Vagina (tissue), 1 donor: ENCODE results near the genes MBL2, IPMK, TFAM, CDK1 and ARID5B.

DNA sequence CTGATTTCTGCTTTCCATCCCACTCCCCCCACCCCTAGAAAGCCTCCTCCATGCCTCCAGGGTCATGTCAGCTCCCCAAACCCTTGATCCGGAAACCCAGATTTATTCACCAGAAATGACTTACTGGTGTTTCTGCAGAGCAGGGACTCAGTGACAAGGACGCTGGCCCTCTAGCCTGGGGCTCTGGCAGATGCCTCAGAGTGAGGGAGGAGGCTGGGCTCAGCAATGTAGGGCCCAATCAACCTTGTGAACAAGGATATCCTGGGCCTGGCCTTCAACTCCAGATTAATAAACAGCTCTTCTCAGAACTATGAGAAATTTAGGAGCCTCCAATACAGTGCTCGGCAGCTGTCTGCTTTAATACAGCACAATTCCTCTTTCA, at the start of gene MBL2:
TSS of gene MBL2 (minus strand) at position 172 of the 382 bp plus-strand sequence.
- PRO-cap, result no peak
- RAMPAGE, long total RNA, result no peak

GRCh38 chr10:57692330-57692700, 575.4 kb downstream of the IPMK start:
- PRO-cap, result no peak
- RAMPAGE, long total RNA, result no peak

GRCh38 chr10:58052530-58052823, 215.2 kb downstream of the IPMK start:
- PRO-cap, result no peak
- RAMPAGE, long total RNA, result no peak

GRCh38 chr10:58267824-58268206, at the start of gene IPMK:
IPMK (minus strand) TSS chr10:58267894.
- PRO-cap, result bidirectional peak, plus-strand start at chr10:58268087, minus-strand start at chr10:58267872
- RAMPAGE, long total RNA, result no peak

DNA sequence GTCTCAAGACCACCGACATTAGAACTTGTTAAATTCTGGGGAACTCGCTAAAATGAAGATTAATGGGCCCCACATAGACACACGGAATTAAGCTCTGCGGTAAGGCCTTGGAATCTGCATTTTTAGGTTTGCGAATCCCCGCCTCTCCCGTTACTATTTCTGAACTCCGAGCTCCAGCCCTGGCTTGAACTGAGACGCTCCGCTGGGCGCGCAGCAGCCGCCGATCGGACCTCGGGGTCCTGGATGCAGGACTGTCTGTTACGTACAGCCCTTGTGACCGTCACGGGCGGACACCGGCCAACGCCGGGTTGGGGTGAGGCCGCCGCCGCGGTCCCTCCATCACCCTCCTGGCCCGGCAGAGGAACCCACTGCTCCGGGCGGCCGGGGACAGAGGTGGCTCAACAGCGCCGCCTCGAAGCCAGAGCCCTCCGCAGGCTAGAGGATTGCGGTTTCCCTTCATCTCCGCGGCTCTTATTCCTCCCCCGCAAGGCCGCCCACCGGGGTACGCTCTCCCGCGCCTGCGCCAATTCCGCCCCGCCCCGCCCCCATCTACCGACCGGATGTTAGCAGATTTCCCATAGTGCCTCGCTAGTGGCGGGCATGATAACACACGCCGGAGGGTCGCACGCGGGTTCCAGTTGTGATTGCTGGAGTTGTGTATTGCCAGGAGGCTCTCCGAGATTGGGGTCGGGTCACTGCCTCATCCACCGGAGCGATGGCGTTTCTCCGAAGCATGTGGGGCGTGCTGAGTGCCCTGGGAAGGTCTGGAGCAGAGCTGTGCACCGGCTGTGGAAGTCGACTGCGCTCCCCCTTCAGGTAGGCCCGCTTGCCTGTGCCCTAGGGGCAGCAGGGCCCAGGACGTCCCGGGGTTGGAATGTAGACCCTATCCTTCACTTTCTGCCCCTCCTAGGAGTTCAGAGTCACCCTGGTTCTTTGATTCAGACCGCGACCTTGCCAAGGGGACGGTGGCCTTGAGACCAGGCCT, at the start of gene TFAM:
TSS of gene TFAM (plus strand) at position 578 of the 985 bp plus-strand sequence.
- PRO-cap, result bidirectional peak, plus-strand start at position 580 of the sequence, minus-strand start at position 445 of the sequence
- RAMPAGE, long total RNA, result start-site peak on the plus strand centred at position 603 of the sequence, 18 bp wide, 55 reads

DNA sequence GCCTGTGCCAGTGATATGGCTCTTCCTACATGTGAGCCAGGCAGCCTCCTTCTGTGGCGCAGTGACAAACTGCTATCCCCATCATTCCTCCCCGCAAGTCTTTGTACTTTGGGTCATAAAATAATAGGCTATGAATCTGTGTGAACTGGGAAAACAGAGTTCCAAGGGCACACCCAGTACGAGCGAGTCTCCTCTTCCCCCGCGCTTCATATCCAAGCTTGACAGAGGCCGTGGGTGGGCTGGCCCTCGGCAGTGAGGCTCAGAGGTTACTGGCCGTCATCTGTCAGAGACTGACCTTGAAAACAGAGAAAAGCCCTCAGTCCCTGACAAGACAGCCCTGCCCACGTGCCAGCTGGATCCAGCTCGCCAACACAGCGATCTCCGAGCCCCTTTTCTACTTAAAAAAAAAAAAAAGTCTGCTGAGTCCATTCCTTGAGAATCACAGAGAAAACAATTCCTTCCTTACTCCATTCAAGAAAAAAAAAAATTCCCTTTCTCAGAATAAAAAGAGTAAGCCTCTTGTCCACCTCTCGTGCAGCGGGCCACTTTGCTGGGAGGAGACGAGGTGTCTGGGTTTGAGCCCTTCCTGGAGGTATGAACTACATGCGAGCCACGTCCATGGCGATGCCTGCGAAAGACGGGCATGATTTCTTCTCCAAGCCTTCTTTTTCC, 848 bp upstream of the BICC1 start:
- PRO-cap, result unidirectional peak, plus-strand start at position 224 of the sequence
- RAMPAGE, long total RNA, result no peak

DNA sequence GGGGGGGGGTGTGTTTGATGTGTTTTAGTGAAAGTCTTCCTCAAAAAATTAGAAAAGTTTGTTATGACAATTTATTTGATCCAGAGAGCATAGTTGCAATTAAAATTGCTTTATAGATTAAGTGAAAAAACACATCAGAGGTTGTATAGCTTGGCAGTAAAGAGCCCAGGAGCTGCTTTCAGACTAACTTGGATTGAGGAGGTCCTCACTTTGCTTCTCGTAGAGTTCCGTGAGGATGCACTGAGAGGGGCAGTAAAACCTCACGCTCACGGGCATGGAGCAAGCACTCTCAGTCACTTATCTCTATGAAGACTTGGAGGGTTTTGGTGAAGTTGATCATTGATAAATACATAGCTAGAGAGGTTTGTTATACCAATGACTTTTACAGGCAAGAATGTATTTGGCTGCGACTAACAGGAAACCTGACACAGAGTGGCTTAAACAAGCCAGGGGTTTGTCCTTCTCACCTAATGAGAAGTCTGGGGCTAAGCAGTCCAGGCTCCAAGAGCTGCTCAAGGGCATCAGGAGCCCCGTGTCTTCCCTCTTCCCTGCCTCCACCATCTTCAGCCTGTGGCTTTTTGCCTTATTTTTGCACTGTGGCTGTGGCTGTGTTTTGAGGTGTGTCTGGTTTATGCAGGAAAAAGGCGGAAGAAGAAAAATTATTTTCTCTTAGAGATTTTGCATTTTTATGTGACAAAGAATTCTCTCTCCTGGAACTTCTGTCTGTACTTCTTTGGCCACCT, 6.1 kb downstream of the BICC1 start:
- PRO-cap, result no peak
- RAMPAGE, long total RNA, result no peak

GRCh38 chr10:59175570-59175982, 867 bp upstream of the PHYHIPL start:
- PRO-cap, result no peak
- RAMPAGE, long total RNA, result no peak

- PRO-cap, result no peak
- RAMPAGE, long total RNA, result no peak
These were observed 86.0 kb downstream of the SLC16A9 start for GRCh38 chr10:59623587-59624102.

DNA sequence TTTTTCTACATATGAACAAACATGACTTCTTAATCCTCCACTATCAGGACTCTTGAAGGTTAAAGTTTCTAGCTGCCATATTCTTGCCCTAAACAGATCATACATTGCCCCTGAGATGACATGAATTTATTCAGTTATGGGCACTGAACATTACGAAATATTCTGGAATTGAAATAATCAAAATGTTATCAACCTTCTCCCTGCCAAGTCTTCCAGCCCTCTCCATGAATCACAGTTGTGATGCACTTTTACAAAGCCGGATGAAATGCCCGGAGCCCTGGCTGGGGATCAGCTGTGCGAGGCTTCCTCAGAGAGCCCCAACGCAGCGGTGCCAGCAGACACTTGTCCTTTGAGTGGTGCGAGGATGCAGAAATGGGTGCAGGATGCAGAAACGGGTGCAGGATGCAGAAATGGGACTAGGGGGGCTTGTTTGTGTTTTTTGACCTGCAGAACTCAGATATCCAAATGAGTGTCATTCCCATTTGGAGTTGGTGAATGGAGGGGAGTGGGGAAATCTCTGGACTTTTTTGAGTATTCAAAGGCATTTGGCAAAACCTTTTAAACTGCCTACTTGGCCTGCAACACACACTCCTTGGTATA, 2.7 kb downstream of the MRLN start:
- PRO-cap, result no peak
- RAMPAGE, long total RNA, result no peak

GRCh38 chr10:60144799-60145371, 238.5 kb upstream of the CCDC6 start:
- PRO-cap, result no peak
- RAMPAGE, long total RNA, result start-site peak on the minus strand at chr10:60145039-60145310, 25 reads

- PRO-cap, result no peak
- RAMPAGE, long total RNA, result start-site peak on the minus strand at chr10:60385073-60385178, 25 reads
These were observed 4.9 kb downstream of the ANK3 start for GRCh38 chr10:60384620-60385290.

GRCh38 chr10:60727957-60728751, 50.1 kb upstream of the CDK1 start:
- PRO-cap, result no peak
- RAMPAGE, long total RNA, result start-site peak on the minus strand at chr10:60728187-60728320, 23 reads

DNA sequence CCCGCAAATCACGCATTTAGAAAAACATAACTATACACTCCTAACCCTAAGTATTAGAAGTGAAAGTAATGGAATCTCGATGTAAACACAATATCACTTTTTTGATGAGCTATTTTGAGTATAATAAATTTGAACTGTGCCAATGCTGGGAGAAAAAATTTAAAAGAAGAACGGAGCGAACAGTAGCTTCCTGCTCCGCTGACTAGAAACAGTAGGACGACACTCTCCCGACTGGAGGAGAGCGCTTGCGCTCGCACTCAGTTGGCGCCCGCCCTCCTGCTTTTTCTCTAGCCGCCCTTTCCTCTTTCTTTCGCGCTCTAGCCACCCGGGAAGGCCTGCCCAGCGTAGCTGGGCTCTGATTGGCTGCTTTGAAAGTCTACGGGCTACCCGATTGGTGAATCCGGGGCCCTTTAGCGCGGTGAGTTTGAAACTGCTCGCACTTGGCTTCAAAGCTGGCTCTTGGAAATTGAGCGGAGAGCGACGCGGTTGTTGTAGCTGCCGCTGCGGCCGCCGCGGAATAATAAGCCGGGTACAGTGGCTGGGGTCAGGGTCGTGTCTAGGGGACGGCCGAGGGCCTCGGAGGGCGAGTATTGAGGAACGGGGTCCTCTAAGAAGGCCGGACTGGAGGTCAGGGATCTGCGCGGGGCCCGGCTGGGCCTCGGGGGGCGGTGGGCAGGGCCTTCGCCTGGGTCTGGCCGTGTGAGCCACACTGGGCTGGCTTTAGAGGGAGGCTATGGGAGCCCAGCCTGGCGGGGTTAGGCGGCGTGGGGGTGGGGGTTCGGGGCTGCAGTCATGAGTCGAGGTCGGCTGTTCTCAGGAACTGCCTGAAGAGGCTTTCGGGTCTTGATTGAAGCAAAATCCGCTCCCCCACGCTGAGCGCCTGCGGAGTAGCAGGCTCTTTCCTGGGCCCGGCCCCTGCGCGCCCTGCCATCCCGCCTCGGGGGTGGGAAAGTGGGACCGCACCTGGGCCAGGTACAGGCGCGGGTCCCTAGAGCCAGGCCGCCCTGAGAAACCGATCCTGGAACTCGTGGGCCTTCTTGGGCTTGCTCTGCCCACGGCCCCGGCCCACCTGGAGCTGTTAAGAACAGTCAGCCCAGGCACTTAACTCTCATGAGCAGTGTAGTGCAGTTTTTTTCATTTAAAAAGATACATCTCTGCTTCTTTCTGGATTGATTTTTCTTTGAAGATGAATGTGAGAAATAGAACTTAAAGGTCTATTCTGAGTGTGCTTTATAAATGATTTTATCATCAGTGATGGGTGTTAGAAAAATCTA, at the start of gene CDK1:
TSS of gene CDK1 (plus strand) at position 437 of the 1,274 bp plus-strand sequence.
- PRO-cap, result no peak
- RAMPAGE, long total RNA, result start-site peak on the plus strand centred at position 435 of the sequence, 5 bp wide, 102 reads

GRCh38 chr10:60917290-60917993, 26.5 kb downstream of the RHOBTB1 start:
- PRO-cap, result no peak
- RAMPAGE, long total RNA, result no peak

DNA sequence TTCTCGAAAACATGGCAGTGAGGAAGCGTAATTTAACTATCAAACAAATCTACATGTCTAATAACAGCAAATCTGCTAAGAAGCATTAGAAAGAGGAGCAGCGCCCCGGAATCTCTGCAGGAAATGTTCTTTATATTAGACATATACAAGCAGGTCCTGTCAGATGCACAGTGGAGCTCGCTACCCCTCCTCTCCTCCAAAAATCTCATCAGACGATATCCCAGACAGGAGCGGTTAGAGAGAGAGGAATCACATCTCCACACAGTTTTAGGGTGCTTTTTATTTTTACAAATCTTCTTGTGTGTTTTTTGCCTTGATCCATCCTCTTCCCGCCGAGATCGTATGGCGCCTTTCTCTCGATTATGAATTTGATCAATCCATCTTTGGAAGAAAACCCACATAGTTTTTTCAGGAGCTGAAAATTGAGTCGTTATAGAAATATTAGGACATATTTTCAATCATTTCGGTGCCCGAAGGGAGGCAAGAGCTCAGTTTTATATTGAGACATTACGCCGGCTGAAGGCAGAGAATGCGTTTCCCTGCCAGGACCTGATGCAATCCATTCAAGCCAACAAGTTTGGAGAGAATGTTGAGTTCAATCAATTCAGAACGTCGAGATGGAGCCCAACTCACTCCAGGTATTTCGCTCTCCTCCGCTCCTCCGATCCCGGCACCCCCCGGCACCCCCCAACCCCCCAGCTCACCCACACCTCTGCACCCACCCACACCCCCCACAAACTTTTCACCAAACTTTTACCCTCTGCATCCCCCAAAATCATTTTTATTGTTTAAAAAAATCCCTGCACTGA, at the start of gene ARID5B:
TSS of gene ARID5B (plus strand) at position 607 of the 809 bp plus-strand sequence.
- PRO-cap, result unidirectional peak, plus-strand start at position 607 of the sequence
- RAMPAGE, long total RNA, result start-site peak on the plus strand centred at position 609 of the sequence, 8 bp wide, 125 reads

DNA sequence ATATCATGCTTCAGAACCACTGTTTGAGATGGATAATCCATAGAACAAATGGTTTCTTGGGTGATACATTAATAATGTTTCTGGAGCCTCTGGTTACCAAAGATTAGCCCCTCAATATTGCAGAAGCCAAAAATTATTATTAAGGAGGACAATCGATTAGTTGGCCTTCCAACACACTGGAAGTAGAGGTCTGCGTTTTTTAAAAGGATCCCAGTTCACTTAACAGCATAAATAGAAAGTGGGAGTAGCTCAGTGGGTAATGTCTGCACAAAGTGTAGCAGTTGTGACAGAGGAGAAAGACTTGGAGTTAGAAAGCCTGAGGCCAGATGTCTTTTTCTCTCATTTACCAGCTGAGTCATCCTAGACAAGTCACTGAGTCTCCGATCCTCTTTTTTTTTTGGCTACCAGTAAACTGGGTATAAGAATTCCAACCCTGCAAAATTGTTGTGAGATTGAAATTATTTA, 73.7 kb downstream of the ARID5B start:
- PRO-cap, result no peak
- RAMPAGE, long total RNA, result start-site peak on the plus strand centred at position 240 of the sequence, 409 bp wide, 7 reads

- PRO-cap, result no peak
- RAMPAGE, long total RNA, result no peak
These were observed 136.4 kb downstream of the ARID5B start for GRCh38 chr10:62037973-62038281.

- PRO-cap, result no peak
- RAMPAGE, long total RNA, result no peak
These were observed 181.9 kb downstream of the ARID5B start for GRCh38 chr10:62083231-62083981.

DNA sequence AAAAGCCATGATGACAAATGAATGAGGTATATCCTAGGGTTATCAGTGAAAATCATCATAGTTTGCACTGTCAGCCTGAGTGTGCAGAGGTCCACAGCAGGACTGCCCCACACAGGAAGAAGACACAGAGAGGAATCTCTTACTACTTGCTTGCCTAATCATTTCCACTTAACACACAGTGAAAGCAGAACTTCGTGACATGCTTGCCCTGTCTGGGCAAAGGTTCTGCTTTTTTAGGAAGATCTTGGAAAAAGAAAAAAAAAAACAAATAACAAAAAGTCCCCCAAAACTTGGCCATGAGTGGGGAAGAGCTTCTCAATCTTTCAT, 183.9 kb upstream of the ADO start:
- PRO-cap, result no peak
- RAMPAGE, long total RNA, result no peak